ENCODE measurements around a stretch of chr6.

- RRBS = no CpG with 5 or more reads among the region's 1 CpG
These were observed 30.7 kb upstream of the MAP7 start for GRCh38 chr6:136581005-136581204.

- RRBS = no CpG with 5 or more reads among the region's 5 CpGs
These were observed 91.4 kb downstream of the MAP3K5 start for GRCh38 chr6:136700852-136701284.

GRCh38 chr6:136920737-136921381 lies 1.2 kb upstream of the SLC35D3 start:
- RRBS = 4% methylated on average over 9 of the region's 35 CpGs

DNA sequence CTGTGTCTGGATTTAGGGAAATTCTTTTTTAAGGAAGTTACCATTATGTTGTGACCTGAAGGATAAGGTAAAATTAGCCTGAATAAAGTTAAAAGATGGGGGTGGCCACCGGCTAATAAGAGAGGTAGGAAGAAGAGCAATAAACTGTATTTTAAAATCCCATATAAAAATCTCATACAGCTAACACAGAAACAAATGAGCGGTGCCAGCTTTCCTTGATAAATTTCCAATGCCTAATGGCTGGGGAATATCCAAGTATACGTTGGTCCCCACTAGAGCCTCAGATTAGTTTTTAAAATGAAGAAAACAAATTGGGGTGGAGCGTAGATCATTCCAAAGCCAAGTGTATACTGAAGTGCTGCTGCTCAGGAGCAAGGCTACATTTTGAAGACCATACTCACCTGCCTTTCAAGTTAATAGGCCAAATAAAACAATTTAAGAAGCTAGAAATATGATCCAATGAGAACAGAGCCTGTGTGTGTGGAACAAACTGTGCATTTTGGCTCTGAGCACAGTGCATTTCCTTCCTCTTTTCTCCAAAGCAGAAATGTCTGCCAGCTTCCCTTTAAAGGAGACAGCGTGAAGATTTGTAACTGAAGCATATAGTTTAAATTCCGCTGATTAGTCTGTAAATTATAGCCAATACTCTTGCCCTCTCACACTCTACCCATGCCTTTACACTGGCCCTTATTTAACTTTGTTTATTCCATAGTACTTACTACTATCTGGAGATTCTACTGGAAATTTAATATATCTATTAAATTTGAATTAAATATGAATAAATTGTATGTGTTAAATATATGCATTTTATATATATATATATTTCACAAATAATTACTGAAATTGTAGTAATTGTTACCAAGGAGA lies 3.2 kb upstream of the IFNGR1 start:
- RRBS = no CpG with 5 or more reads among the region's 6 CpGs

- RRBS = no CpG with 5 or more reads among the region's 5 CpGs
These were observed 159.6 kb upstream of the TNFAIP3 start for GRCh38 chr6:137707451-137707889.

- RRBS = no CpG with 5 or more reads among the region's 6 CpGs
These were observed 157.3 kb upstream of the TNFAIP3 start for GRCh38 chr6:137709569-137710297.

- RRBS = no CpG with 5 or more reads among the region's 13 CpGs
These were observed 117.4 kb upstream of the TNFAIP3 start for GRCh38 chr6:137749407-137750364.

DNA sequence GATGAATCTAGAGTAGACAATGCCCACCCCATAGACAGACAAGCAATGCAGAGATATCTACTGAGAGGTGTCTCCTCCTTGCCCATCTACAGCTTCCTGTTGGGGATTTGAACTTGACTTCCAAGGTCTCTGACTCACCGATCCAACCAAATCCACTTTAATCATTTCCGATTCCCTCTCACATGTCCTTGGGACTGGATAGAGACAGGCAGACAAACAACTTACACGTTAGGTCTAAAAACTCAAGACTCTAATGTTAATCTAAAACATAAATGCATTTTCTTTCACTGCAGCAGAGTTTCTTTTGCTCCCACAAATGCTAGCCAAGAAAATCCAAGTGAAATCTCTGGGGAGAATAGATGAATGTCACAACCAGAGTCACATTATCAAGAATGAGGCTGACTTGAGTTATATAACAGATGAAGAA lies 75.5 kb upstream of the TNFAIP3 start:
- RRBS = no CpG with 5 or more reads among the region's 3 CpGs

DNA sequence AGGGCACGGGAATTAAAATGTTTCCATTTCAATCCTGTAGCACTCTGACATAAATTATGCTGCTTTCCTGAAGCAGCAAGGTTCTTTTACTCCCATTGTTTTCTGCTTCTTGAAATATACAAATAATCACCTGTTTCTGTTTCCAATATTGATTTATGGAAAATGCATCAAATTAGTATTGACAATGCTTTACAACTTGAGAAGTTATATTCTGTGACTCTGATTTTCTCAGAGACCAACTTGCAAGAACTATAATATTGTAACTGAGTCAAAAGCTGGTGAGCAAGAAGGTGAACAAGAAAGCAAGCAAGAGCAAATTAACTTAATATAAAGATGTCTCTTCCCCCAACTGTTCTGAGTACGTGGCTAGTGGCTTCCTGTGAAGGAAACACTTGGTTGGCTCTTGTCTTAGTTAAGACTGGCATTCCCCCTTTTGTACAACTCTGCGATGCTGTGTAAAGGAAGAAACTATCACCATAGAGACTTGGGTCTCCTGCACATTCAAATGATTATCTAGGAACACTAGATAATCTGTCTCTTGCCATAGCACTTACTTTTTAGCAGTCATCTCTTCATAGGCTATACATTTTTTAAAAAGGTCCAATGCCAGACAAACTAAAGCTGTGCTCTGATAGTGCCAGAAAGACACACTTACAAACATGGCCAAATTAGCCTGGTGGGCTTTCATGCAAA lies 47.4 kb upstream of the TNFAIP3 start:
- RRBS = no CpG with 5 or more reads among the region's 3 CpGs

- RRBS = no CpG with 5 or more reads among the region's 12 CpGs
These were observed 42.9 kb upstream of the TNFAIP3 start for GRCh38 chr6:137823713-137824957.

DNA sequence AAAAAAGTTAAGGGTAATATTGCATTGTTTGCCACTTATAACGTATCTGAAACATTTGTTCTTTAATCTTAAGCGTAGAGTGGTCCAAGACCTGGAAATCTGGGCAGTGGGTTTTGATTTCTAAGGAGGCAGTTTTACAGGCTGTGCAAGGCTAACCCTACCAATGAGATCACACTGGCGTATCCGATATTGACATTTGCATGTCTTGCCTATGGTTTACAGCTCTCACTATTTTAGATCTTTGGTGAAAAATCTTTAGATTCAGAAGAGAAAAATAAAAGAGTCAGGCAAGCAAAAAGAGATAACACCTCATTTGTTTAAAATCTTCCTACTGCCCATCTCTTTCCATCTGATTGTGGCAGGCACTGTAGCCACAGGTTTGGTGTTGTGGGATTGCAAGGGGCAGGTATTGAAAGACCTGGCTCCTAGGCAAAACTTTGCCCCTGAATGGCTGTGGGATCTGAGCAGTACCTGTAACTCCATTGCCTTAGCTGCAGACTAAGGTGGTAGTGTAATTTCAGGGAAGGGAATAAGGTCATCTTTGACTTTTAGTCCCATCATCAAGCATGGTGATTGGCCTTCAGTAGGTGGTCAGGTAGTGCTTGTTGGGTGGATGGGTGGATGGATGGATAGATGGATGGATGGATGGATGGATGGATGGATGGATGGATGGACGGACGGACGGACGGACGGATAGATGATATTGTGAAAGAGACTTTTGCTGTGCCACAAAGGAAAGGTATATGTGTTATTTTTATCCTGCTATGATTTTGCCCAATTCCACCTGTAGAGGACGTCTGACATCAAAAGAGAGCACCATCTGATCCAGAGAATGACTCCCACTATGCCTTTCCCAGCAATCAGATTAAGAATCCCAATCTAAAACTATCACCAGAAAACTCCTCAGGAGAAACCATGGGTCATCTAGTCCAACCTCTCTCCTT lies 1.9 kb downstream of the TNFAIP3 start:
- RRBS = no CpG with 5 or more reads among the region's 10 CpGs

DNA sequence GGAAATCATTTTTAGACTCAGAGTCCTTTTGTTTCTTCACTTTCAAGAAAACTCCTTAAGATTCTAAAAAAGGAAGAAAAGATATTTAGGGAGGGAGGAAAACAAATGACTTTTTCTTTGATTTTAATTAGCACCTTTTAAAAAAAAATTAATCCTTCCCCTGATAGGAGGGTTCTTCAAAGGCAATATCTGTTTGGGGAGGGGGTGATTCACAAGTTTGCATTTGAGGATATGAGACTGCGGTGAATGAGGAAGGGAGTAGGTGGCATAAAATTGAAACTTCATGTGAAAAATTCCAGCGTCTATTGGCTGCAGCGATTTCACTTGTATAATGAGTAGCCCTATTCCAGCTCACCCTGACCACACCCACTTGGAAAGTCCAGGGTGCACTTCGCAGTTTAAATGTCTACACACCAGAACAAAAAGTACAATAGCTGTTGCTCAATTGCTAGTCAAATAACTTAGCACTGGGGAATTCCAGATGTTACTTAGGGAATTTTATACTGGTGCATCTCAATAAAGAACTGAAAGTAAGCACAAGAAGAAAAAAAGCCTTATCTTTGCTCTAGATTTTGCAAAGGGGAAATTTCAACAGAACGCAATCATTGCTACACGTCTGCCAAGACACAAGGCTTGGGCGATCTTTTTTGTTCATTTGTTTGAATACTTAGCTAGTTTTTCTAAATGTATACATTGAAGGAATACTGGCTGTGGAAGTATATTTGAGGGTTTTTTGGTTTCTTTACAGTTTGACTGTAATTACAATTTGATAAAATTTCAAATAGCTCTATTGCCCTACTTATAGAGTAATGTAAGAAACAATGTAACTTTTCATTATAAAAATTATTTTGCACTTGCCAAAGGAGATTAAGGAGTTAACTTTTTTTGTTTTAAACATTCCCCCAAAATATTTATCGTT lies 6.3 kb downstream of the TNFAIP3 start:
- RRBS = no CpG with 5 or more reads among the region's 8 CpGs

GRCh38 chr6:137877052-137877647 lies 10.1 kb downstream of the TNFAIP3 start:
- RRBS = no CpG with 5 or more reads among the region's 5 CpGs

DNA sequence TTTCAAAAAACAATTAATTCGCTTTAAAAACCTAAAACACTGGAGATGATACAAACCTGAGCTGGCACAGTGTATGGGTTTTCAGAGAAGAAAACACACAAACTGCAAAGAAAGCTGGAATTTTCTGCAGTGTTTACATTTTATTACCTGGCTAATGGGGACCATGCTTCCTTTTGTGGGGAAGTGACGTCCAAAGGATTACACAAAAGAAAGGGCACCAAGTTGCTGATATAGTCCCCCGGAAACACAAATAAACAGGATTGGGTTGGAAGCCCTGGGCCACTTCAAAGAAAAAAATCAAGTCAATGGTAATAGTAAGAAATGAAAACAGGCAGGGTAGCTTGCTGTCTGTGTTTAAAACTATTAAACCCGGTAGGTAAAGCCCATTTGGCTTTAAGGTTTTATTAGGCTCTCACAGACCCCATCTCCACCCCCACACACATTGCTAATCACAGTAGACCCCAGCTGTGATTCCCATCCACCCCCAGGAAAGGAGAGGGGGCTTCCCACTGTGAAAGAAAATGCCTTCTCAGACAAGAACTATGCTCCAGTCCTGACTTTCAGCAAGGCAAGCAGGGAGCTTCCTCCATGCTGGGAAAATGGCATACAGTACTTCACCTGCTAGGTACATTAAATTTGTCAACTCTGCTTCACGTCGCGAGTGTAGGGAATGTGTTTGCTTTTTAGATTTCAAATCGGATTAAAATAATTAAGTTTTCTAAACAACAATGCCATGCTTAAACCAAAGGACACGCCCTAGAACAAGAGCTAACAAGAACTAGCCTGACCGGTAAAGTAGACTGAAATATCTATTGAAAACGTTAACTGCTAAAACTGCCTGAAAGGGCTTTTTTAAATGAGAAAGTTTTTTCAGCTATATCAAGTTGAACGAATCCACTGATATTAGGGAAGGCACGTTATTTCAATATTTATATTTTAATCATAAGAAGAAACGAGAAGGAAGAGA lies 1.1 kb downstream of the PERP start:
- RRBS = no CpG with 5 or more reads among the region's 14 CpGs

DNA sequence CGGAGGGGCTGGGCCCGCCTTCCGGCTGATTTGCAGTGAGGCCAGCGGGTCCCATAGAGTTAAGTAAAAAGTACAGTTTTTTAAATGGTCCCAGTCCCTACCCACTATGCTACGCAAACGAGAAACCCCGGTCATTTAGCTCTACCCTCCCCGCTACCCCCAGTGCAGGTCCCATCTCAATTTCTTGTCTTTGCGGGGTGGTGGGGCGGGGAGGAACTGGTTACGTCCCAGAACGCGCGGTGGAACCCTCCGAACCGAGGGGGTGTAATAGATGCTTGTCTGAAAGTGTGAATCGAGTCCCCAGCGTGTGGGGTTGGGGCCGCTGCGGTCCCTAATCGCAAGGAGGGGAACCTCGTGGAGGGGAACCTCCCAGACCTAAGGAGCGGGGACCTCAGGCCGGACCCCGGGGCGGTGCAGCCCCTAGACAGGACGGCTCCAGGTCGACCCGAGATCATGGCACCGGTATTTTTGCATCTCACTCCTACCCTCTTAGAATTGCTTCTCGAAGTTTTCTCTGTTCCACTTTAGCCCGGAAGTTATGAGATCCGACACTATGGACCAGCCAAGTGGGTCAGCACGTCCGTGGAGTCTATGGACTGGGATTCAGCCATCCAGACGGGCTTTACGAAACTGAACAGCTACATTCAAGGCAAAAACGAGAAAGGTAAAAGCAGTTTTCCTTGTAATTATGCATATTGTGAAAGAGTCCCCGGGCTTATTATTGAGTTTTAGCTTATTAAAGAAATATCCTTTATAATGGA lies 774 bp downstream of the HEBP2 start:
- RRBS = 2% methylated on average over 11 of the region's 39 CpGs

- RRBS = no CpG with 5 or more reads among the region's 2 CpGs
These were observed 2.4 kb downstream of the HEBP2 start for GRCh38 chr6:138406458-138406772.

GRCh38 chr6:138499807-138500519 lies 669 bp upstream of the NHSL1 start:
- RRBS = no CpG with 5 or more reads among the region's 5 CpGs

GRCh38 chr6:138691209-138692081 lies 82.1 kb upstream of the CCDC28A start:
- RRBS = no CpG with 5 or more reads among the region's 21 CpGs

DNA sequence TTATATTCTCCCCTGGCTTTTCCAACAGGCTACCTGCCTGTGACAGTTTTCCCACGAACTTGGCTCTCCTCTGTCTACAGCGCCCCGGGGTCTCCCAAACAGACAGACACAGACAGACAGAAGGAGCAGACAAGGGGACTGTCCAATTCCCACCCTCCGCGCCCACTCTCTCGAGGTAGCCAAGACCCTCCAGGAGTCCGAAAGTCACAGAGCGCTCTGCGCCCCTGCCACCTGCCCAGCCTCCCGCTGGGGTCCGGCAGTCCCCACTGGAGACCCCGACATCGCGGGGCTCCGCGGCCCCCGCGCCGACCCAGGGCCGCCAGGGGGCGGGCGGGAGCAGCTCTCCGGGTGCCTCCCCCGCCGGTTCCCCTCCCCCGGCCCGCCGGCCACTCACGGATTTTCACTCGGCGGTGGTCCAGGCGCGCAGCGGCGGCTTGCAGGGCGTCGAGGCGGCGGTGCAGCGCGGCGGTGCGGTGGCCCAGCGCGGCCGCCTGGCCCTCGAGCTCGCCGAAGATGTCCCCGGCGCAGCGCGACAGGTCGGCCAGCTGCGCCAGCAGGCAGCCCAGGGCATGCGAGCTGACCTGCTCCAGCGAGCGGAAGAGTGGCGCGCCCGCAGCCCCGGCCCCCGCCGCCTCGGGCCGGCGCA lies 81.4 kb upstream of the CCDC28A start:
- RRBS = under 1% methylated on average over 16 of the region's 67 CpGs

All from AG09319 (cell line).